LNCaP clone FGC (cell line): ENCODE data around the genes TENT4A and ROPN1L.

GRCh38 chr5:6455416-6456042 lies 6.9 kb downstream of the UBE2QL1 start:
- RRBS, 2 experiments, result no CpG with 5 or more reads among the region's 10 CpGs

DNA sequence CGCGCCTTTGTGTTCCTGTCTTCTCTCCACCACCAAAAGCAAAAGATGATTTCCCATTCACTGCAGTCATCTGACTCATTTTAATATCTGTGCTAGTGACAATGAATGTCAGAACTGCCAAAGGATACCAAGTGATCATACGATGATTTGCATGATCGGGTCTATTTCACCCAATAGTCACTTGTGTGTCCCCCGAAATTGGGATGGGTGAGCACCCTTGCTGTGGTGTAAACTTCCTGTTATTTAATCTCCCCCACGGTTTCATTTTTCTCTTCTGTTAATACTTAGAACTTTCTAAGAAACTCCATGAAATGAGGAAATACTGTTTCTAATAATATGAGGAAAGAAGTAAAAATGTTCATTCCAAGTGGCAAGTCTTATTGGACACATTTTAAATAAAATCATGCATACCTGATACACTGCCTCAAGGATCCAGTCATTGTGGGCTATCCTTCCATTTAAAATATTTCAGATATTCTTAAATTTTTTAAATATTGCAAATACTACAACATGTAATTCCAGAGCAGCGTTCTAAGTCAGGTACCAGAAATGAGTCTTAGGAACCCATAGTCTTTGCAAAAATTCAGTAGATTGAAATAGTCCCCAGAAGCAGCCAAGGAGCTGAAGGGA lies 43.6 kb downstream of the UBE2QL1 start:
- RRBS, 2 experiments, result no CpG with 5 or more reads among the region's 7 CpGs

GRCh38 chr5:6582918-6584078 lies 49.5 kb downstream of the NSUN2 start:
- RRBS, 2 experiments, result 60 to 65% methylated on average over 37 of the region's 101 CpGs

GRCh38 chr5:6609382-6610184 lies 23.3 kb downstream of the NSUN2 start:
- RRBS, 2 experiments, result 72 to 96% methylated on average over 2 of the region's 8 CpGs

DNA sequence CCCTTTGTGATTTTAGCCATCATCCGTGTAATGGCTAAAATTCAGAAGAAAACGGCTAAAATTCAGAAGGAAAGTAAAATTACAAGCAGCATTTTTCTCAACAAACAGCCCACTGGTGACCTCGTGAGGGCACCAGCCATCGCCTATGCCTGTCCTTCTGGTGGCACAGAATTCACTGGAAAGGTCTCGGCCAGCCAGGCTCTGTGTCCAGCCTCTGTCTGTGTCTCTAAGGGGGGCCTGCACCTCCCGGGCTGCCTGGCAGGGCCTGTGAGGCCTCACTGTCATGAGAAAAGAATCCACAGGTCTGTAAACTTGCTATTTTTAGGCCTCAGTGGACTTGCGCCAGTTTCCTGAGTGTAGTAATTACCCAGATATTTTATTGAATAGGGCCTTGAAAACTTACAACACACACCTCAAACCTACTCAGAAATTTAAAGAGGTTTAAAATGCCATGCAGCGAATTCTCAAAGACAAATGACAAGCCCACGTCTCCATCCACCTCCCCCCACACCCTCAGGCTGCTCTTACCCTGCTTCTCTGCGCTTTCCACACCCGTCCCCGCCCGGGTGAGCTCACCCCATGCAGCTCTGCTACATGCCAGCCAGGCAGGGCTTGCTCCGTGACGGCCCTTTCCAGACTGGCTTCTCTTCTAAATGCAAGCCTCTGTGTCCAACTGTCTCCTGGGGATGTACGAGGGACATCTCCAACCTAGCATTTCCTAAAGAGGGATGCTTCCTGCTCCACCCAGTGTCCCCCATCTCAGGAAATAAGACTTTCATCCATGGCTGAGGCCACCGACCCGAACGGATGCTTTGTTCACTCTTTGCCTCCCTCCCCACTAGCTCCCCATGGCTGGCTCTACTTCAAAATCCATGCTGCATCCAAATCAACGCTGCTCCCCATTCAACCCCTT lies 8.8 kb upstream of the TENT4A start:
- RRBS, 2 experiments, result no CpG with 5 or more reads among the region's 20 CpGs

DNA sequence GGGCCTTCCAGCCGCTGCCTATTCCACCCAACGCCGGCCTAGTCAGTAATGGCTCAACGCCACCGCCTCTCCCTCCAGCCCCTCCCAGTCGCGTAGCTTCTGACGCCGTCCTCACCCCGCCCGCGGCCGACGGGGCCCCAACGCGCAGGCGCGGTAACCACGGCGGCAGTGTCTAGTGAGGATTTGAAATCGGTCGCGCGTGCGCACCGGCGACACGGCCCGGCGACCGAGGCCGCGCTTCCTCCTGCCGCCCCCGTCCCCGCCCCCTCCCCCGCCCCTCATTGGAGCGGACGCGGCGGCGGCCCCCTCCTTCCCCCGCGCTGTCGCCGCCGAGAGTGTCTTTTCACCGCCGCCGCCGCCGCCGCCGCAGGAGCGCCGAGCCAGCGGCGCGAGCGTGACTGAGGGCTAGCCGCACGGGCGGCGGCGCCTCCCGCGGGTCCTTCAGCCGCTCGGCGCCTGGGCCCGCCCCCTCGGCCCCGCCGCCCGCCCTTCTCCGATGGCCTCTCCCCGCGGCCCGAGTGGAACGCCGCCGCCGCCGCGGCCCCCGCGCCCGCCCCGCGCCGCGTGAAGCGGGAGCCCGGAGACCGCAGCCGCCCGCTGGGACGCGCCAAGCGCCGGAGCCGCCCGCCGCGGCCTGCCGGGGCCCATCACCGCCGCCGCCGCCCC lies at the start of gene TENT4A:
TENT4A (plus strand) TSS at position 310 of the 666 bp plus-strand sequence.
- RRBS, 2 experiments, result 2% methylated on average over 11 of the region's 110 CpGs

DNA sequence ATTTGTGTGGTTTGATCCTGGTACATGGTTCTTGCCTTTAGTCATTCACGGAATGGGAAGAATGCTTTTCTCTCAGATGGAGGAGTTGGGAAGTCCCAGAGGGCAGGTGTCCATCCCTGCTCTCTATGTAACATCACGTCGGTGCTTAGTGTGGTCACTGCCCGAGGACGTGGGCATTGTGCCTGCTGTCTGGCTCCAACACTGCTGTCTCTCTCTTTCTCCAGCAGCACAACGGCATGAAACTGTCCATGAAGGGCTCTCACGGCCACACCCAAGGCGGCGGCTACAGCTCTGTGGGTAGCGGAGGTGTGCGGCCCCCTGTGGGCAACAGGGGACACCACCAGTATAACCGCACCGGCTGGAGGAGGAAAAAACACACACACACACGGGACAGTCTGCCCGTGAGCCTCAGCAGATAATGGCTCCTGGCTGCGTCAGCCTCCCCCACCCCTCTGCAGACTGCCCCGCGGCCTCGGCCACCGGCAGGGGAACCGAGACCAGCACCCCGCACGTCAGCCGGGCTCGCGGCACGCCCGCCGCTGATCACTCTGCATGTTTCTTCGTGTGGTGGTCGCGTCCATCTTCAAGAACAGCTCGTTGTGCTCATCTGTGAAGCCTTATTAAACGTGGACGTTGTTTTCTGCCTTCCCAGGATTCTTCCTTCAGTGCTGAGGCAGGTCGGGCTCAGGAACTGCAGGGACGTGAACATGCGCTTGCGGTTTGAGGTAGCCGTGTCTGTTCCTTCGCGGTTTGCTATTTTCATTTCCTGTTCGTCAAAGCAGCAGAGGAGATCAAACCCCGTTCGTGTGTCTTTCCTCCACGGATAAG lies 41.5 kb downstream of the TENT4A start:
- RRBS, 2 experiments, result no CpG with 5 or more reads among the region's 46 CpGs

- RRBS, 2 experiments, result no CpG with 5 or more reads among the region's 18 CpGs
These were observed 53.4 kb downstream of the TENT4A start for GRCh38 chr5:6766380-6767203.

DNA sequence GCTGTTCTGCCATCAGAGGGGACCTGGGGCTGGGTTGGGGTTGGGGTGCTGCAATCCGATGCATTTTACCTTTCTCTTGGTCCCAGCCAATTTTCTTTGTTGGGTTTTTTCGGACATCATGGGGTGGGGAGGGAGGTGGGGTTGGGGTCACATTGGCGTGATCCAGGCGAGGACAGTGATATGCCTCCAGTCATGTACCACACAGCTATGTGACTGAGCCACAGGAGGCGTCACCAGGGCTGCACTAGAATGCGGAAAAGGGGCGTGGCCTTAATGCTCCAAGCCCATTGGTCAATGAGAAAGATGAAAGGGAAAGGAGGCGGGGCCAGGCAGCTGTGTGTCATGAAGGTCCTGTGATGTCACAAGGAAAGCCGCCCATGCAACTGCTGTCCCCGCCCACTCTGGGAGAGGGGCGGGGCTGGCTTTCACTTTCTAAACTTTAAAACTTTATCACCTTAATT lies 89.5 kb upstream of the ADCY2 start:
- RRBS, 2 experiments, result no CpG with 5 or more reads among the region's 11 CpGs

DNA sequence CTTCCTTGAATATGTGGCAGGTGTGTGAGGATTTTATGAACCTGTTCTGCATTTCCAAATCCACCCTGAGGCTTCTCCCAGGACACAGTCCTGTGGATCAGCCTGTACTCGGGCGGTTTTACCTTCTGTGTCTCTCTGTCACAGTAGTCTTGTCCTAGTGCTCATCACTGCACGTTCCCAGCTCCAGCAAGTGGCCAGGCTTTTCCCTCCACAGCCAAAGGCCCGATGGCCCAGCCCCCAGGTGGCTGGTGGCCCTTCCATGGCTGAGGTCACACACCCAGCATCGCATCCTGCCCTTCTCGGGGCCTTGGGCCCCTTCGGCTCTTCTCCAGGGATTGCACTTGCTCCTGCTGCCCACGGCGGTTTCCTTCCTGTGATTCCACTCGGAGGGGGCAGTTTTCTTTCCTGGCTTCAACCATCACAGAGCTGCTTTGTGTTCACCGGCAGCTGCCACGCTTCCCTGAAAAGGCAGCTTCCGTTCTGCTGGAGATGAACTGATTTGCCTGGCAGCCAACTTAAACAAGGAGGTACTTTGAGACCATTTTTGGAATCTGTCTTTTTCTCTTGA lies 191.8 kb downstream of the MTRR start:
- RRBS, 2 experiments, result no CpG with 5 or more reads among the region's 13 CpGs

DNA sequence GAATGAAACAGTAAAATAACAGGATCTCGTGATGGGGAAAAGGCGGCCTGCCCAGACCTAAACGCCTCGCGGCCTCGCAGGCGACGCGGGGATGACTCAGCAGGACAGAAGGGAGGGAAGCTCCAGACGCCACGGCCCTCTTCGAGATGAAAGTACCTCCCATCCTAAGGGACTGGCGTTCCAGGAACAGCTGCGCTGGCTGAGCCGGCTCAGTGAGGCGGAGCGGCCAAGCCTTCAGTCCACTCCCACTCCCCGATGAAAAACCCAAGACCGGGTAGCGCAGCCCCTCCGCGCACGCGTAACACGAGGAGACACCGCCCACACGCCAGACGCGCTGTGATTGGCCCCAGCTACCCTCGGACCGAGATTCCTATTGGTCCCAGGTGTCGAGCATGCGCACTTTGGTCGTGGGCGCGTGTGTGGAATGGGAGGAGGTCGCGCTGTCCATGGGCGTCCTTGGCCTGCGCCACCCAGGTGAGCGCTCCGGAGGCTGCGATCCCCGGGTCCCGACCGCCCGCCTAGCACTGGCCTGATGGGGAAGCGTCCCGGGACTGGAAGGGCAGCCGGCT lies 588.4 kb downstream of the MTRR start:
- RRBS, 2 experiments, result 10 to 20% methylated on average over 11 of the region's 50 CpGs

- RRBS, 2 experiments, result no CpG with 5 or more reads among the region's 3 CpGs
These were observed 761.7 kb downstream of the SEMA5A start for GRCh38 chr5:8784128-8784623.

- RRBS, 2 experiments, result no CpG with 5 or more reads among the region's 11 CpGs
These were observed 702.2 kb downstream of the SEMA5A start for GRCh38 chr5:8843543-8844238.

DNA sequence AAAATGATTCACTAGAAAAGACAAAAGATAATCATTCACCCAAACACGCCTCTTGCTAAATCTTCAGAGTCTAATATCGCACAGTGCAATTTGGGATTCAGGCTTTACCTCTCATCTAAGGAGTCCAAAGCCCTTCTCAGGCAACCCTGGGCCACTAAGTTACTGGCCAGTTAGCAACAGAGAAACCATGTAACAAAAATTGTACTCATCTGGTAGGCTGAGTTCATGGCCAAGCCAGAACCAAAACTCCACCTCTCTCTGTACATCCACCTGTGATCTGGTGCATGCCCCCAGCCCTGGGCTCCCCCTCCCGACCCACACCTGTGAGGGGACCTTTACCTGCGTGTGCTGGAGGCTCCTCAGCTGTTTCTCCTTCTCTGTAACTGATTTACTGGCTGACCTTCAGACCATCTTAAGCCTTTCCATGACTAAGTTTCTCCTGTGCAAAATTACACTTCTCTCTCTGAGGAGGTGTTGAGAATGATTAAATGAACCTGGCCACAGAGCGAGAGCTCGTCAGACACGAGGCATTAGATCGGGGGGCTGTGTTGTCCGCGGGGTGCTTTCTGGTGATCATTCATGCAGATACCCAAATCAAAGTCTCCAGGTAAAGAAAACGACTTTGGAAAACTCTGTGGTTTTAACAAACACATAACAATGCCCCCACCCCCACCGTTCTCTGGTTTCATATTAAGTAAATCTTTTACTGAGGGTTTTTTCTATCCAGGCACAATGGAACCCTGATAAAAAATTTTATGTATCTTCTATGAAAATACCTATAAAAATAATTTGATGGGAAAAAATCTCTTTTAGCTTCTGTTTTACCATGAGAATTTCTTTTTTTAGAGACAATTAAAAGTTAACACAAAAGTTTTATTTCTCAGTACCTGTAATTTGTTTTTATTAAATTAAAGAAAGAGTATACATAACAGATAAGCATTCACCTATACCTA lies 136.4 kb downstream of the SEMA5A start:
- RRBS, 2 experiments, result no CpG with 5 or more reads among the region's 12 CpGs

DNA sequence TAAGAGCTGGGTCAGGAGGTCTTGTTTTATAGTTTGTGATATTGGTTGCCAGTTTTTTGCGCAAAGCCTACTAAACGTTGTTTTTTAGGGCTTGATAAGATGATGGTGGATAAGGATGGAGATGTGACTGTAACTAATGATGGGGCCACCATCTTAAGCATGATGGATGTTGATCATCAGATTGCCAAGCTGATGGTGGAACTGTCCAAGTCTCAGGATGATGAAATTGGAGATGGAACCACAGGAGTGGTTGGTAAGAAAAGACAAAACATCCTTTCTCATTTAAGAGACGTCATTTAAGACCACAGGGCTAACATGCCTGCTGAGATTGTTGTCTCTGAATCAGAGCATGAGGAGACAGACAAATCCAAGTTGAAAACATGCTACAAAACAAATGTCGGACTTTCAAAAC lies 4.5 kb downstream of the CCT5 start:
- RRBS, 2 experiments, result no CpG with 5 or more reads among the region's 4 CpGs

DNA sequence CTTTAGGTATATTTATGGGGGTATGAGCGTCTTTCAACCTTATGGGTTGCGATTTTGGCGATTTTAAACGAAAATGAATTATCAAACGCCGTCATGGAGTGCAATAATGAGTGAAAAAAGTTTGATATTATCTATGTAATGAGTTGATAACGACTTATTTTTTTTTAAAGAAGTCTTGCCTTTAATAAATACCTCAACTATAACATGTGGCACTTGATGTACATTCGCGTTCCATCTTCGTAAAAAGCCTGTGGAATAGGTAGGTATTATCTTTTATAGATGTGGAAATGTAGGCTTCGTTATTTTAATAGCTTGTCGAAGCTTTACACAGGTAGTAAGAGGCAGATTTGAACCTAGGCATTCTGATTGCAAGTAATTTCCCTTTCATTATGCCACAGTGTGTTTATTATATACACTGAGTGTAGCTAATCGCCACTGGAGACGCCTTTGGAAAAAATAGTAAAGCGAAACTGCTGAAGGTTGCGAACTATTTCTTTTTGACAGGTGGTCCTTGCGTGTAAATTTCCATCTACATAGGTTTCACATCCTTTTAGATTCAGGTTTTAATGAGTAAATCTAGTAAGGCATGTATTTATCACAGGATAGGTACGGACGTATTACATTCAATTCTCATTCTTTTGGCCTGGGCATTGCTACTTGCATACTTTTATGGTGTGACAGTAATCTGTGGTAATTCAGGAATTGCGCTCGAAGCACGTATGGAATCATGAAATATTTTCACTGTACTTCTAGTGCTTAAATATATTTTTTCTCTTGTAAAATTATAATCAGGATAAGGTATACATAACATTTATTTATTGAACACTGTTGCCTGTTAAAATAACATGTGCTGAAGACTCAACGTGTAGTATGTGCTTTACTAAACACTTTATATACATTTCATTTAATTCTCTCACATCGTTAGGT lies 1.6 kb downstream of the MARCHF6 start:
- RRBS, 2 experiments, result no CpG with 5 or more reads among the region's 24 CpGs

DNA sequence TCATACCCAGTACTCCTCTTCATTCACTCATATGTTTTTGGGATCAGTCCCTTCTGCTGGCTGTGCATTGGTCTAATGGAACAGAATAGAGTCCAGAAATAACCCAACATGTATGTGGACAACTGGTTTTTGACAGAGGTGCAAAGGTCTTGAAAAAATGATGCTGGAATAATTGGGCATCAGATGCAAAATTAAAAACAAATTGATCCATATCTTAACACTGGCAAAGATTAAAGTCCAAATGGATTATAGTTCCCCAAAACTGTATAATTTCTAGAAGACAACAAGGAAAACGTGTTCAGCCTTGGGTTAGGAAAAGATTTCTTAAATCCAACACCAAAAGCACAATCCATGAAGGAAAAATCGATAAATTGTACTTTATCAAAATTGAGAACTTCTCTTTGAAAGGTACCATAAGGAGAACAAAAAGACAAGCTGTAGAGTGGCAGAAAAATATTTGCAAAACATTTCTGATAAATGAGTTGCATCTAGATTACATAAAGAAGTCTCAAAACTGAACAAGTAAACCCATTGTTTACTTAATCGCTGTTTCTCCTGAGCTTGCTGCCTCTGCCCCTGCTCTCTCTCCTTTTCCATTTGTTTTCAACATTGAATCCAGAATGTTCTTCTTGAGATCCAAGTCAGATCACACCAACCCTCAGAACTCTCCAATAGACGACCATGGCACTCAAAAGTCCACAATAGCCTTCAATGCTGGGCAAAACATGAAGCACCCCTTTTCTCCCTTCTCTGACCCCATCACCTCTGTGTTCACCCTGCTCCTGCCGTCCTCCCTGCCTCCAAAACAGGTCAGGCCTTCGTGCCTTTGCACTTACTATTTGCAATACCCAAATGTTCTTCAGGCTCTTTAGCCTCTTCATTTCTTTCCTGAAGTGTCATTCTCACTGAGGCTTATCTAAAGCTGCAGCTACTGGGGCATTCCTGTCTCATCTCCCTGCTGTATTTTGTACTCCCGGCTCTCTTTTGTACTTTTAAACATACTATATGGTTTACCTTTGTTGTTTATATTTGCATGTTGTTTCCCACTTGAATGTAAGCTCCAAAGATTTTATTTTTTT lies 2.3 kb upstream of the ROPN1L start:
- RRBS, 2 experiments, result no CpG with 5 or more reads among the region's 7 CpGs

- RRBS, 2 experiments, result 2 to 5% methylated on average over 27 of the region's 86 CpGs
These were observed at the start of gene ROPN1L for GRCh38 chr5:10441619-10442489. ROPN1L (plus strand) TSS chr5:10441879.

GRCh38 chr5:10460480-10460876 lies 18.8 kb downstream of the ROPN1L start:
- RRBS, 2 experiments, result 5 to 10% methylated on average over 2 of the region's 9 CpGs

DNA sequence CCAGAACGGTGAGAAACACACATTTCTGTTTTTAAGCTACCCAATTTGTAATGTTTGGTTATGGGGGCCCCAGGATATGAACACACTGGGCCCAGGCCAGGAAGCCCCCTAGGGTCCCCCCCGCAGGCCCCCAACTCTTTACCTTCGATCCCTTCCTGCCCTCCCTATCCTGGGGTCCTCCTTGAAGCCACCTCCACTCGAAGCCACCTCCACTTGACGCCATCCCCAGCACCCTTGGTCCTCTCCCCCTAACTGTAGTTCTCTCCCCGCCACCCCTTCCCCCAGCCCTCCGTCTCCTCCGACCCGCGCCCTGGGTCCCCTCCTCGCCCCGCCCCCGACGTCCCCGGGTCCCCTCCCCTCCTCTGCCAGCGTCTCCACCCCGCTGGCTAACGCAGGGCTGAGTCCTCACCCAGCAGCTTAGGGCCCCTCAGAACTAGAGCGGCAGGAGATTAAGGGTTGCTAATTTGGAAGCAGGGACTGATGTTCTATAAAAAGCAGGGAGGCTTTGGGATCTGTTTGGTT lies 30.7 kb upstream of the ANKRD33B start:
- RRBS, 2 experiments, result no CpG with 5 or more reads among the region's 19 CpGs